ENCODE data around the genes GRAP and EPN2.

- RRBS = 46% methylated on average over 4 of the region's 16 CpGs
These were observed 21.8 kb downstream of the SREBF1 start for GRCh38 chr17:17814810-17815535.

DNA sequence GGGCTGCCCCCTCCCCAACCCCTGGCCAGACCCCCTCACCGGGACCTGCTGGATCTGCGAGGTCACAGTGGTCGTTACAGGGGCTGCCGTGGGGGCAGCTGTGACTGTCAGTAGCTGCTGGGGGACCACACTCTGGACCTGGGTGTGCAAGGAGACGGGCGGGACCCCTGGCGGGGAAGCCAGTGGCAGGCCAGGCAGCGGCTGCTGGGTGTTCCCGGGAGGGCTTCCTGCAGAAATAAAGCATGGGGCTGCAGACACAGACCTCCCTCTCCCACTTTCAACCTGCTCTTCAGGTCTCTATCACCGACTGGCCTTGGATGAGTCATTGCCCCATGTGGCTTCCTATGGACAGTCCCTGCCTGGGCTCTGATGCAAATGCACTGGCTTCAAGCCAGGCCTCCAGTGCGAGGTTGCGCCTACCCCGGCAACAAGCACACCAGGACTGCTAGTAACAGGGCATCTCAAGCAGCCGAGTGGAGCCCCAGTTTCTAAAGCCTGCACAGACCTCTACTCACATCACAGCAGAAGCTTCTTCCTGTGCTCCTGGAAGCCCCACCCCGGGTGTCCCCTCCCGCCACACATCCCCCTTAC lies 17.2 kb downstream of the SREBF1 start:
- RRBS = no CpG with 5 or more reads among the region's 16 CpGs

DNA sequence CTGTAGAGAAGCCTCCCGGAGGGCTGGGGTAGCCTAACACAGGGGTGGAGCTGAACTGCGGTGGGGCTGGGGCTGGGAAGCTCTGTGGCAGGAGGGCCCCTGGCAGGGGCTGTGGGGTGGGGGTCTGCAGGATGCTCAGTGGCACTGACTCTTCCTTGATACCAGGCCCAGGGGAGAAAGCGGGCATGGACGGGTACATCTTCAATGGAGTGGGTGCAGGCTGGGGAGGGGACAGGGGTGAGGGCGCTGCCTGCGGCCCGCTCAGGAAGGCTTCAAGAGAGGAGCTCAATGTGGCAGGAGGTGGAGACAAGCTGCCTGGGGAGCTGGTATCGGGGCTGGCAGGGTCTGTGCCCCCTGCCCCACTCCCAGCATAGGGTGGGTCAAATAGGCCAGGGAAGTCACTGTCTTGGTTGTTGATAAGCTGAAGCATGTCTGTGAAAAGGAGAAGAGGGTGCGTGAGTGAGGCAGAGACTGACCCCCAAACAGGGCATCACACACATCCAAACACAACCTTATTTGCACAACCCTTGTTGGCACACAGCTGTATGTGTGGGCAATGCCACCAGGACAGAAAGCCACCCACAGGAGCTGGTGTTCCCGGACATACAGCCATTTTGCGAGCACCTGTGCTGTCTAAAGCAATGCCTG lies 16.6 kb downstream of the SREBF1 start:
- RRBS = 86% methylated on average over 1 of the region's 11 CpGs

DNA sequence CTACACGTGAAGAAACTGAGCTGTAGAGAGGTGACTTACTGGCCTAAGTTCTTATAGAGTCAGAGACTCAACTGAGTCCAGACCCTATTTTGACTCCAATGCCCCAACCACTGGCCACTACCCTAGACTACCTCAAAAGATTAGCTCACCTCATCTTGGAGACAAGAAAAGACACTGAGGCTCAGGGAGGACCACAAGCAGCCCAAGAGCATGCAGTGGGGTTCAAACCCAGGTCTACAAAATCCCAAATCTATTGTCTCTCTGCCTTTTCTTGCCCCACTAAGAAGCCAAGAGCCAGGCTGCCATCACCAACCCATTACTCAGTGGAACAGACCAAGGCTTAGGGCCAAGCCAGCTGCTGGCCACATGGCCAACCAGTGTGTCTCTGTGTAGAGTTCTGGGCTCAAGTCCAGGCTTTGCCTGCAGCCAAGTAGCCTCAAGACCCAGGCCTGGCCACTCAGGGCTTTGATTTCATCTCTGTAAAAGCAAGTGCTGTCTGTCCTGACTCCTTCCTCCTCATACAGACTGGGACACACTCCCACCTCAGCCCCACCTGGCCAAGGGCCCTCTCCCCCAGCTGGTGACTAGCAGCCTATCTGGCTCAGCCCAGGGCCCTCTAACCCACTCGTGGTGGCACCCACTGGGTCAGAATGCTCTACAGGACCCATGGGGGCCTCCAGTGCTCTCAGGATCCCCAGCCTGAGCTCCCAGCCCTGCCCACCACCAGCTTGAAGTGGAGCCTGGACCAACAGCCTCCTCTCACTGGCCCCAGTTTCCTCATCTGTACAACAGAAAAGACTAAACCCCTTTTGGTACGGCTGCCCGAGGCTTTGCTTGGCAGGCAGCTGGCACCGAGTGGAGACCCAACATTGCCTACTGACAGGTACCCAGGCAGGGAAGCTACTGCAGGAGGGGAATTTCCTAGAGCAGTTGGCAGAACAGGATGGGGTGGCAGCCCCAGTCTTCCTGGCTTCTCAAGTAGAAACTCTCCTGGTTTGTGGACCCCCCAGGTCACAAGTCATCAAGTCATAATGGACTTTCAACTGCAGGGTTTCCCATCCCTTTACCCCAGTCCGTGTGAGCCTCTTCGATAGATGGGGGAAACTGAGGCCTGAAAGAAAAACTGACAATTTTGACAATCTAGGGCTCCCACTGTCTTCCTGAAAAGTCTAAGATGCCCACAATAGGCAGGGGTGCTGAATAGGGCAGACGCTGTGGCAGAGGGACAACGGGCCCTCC lies 14.4 kb downstream of the SREBF1 start:
- RRBS = no CpG with 5 or more reads among the region's 9 CpGs

DNA sequence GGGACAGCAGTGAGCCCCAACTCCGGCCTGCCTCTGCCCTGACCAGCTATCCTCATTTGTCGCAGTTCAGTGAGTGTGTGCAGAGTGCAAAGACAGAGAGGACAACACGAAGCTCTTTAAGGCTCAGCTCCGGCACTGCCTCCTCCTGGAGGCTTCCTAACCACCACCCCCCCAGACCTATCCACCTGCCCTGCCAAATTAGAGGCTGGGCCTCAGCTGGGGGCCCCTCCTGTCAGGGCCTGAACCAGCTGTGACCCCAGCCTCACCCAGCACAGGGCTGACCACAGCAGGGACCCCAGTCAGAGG lies 9.0 kb downstream of the SREBF1 start:
- RRBS = 80% methylated on average over 3 of the region's 4 CpGs

GRCh38 chr17:17868735-17869319 lies 32.0 kb upstream of the SREBF1 start:
- RRBS = no CpG with 5 or more reads among the region's 6 CpGs

DNA sequence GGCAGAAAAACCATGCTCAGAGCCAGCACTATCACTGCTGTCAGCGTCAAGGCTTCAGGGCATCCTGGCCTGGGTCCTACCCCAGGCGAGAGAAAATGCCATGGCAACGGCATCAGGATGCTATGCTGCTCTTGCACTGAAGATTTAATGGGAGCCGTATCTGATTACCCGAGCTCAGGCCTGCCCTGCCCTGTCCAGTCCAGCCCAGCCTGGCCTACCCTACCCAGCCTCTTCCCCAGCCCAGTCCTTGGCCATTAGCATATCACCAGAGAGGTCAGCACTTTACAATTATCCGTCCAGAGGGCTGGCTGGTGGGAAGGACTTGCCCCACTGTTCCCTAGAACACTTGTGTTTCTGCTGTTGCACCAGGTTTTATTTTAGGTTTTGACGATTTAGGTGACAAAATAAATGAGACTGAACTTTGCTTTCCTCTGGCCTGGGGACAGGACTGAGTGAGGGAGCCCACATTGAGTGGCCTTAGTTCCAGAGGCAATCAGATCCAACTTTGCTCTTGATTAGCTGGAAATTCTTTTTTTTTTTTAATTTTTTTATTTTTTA lies 61.0 kb downstream of the TOM1L2 start:
- RRBS = no CpG with 5 or more reads among the region's 7 CpGs

GRCh38 chr17:17958479-17958887 lies 13.7 kb downstream of the TOM1L2 start:
- RRBS = no CpG with 5 or more reads among the region's 2 CpGs

DNA sequence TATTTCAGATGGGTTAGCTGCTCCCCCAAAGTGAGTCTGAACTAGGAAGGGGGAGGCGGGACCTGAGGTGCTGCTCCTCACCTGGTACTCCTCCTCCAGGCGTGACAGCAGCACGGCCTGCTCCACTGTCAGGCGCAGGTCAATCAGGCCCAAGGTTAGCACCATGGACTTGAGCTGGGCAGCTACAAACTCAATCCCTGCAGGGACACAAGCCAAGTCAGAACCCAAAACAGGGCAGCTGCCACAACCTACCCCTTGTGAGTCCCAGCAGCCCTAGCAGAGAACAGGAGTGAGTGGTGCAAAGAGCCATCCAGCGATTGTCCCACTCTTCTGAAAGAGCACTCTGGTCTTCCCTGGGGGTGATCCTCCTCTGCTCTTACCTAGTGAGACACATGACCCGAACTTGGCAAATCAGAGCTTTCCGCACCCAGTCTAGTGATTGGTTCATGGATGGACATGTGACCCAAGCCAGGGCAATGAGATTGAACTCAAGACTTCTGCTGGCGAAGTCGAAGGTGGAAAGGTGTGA lies 17.9 kb downstream of the ATPAF2 start:
- RRBS = no CpG with 5 or more reads among the region's 9 CpGs

- RRBS = no CpG with 5 or more reads among the region's 4 CpGs
These were observed 6.9 kb downstream of the ATPAF2 start for GRCh38 chr17:18031953-18032529.

- RRBS = no CpG with 5 or more reads among the region's 9 CpGs
These were observed 756 bp downstream of the ATPAF2 start for GRCh38 chr17:18038051-18038773.

- RRBS = 69% methylated on average over 3 of the region's 6 CpGs
These were observed 238 bp upstream of the MYO15A start for GRCh38 chr17:18108365-18108671.

DNA sequence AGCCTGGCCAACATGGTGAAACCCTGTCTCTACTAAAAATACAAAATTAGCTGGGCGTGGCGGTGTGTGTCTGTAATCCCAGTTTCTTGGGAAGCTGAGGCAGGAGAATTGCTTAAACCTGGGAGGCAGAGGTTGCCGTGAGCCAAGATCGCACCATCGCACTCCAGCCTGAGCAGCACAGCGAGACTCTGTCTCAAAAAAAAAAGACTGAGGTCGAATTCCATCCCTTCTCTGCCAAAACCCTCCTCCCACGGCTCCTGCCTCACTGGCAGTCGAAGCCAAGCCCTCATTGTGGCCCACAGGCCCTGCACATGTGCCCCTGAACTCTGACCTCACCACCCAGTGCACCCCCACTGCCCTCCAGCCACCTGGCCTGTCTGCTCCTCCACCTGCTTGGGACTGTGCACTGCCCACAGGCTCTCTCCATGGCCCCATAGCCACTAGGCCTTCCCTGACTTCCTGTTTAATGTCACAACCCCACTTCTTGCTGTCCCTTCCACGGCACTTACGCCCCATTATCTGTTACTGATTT lies 6.9 kb downstream of the MYO15A start:
- RRBS = no CpG with 5 or more reads among the region's 11 CpGs

- RRBS = 75% methylated on average over 3 of the region's 19 CpGs
These were observed 10.2 kb downstream of the LLGL1 start for GRCh38 chr17:18235434-18236229.

GRCh38 chr17:18410686-18411205 lies 33.2 kb downstream of the EVPLL start:
- RRBS = no CpG with 5 or more reads among the region's 15 CpGs

DNA sequence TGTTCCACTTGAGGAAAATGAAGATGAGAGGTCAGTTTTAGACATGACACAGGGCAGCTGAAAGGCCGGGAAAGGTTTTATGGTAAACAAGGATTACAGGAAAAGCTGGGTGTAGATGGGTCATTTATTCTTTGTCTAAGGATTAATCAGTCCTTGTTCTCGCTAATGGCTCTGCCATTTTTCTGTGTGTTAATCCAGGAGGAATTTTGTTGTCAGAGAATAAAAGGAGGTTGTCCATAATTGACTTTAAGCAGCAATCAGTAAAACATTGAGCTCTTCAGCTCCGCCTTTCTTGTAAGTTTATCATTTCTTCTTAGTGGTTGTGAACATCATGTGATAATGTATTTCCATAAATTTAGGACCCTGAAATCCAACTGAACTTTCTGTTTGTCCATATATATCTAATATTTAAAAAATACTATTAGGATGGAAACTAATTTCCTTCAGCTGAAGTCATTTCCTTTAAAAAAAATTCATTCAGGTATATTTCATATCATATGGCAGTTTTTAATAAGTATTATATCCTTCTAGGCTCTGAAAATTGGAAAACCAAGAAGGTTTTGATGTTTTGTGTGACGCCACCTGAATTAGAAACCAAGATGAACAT lies 7.4 kb downstream of the PRPSAP2 start:
- RRBS = no CpG with 5 or more reads among the region's 4 CpGs

DNA sequence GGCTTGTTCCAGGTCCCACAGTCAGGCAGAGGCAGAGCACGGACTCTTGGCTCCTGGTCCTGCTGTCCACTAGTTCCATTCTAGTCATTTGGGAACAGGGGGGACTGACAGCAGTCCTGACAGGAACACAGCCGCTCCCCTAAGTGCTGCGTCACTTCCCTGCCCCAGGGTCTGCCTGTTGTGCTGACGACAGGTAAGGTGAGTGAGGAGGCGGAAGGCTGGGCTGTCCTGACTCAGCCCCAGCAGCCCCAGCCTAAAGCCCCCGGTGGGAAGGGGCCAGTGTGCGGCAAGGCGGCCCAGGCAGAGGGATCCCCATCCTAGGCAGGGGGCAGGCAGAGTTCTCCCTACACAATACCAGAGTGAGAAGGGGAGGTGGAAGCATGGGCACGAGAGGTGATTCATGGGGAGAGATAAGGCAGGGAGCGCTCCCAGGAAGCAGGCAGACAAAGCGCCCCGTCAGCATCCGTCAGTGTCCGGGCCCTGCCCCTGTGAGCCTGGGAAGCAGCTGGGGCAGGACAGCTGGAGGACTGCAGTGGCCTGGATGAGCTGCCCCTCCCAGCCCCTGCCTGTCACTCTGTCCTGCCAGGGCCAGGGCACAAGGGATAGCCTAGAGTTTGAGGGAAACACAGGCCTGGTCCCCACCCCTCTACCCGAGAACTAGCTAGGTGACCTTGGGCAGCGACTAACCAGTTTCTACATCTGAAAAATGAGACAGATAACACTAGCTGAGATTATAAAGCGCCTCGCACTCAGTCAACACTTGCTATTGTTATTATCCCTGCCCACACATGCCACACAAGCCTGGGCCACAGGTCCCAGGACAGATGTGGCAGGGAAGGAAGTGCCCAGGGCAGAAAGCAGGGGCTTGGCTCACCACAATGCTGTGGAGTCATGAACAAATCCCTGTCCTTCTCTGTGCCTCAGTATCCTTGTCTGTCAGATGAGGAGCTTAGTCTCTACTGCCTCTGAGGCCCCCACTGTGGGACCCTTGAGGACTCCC lies 3.9 kb downstream of the FAM83G start:
- RRBS = no CpG with 5 or more reads among the region's 18 CpGs

DNA sequence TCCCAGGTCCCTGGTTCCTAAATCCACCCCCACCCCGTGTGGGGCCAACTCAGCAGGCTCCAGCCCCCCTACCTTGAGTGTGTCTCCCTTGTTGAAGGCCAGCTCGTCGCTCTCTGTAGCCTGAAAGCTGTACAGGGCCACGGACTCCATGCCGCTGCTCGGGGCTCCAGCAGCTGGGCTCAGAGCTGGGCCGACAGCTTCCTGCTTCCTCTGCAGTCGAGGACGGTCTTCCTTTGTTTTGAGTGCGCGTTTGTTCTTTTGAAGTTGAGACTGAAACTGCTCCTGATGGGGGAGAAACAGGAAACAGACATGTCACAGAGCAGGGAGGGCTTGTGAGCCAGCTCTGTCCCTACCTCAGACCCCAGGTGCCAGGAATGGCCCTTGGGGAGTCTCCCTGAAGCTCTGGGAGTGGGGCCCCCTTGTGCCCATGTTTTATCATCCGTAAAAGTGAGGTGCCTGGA lies at the start of gene GRAP:
Gene GRAP, minus strand, starts transcription at position 181 of the 461 bp plus-strand sequence.
- RRBS = no CpG with 5 or more reads among the region's 12 CpGs

DNA sequence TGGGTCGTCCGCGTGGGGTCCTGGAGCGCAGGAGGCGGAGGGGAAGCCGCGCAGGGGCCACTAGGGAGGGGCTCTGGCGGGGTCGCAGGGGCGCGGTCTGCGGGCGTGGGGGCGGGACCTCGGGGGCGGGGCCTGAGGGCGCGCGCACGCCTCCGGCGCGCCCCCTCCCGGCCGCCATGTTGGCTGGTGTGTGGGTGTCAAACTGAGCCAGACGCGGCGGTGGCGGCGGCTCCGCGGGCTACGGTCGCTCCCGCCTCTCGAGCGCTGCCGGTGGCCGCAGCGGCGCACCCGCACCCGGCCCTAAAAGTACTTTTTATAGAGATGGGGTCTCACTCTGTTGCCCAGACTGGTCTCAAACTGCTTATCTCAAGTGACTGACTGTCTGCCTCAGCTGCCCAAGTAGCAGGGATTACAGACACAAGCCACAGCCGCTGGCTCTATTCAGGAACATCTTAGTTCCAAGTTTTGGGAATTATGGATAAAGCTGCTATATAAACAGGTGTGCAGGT lies 16.3 kb upstream of the GRAPL start:
- RRBS = no CpG with 5 or more reads among the region's 44 CpGs

DNA sequence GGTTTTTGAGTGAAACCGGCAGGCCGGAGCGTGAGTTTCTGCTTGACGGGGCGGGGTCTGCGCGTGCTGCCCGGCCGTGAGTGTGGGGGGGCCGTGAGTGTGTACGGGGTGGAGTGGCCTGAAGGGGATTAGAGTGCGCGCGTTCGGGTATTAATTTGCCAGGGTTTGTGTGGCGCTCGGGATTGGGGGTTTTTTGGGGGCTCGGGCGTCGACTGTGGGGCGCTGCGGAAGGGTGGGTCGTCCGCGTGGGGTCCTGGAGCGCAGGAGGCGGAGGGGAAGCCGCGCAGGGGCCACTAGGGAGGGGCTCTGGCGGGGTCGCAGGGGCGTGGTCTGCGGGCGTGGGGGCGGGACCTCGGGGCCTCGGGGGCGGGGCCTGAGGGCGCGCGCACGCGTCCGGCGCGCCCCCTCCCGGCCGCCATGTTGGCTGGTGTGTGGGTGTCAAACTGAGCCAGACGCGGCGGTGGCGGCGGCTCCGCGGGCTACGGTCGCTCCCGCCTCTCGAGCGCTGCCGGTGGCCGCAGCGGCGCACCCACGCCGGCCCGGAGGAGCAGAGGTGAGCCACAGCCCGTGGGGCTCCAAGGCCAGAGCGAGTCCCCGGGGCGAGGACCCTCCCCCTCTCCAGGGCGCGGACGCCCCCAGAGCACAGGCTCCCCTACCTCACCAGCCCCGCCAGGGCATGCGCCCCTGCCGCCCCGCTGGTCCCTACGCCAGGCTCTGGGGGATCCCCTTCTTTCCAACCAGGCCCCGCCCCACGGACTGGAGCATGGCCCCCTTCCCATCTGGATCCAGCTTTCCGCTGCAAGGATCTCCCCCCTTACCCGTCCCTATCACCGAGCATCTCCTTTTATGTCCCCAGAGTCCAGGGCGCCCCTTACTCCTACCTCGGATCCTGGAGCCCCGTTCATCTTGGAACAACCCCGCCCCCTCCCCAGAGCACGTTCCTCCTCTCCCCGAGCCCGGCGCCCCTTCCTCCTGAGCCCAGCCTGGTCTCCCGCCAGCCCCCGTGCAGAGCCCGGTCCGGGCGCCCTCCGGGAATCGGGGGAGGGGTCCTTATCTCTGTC lies at the start of gene EPN2:
Gene EPN2, plus strand, starts transcription at position 388 of the 1,061 bp plus-strand sequence.
- RRBS = 2% methylated on average over 9 of the region's 99 CpGs